Placental epithelial cell (primary cell): Measurements from ENCODE around the gene PRND.

DNA sequence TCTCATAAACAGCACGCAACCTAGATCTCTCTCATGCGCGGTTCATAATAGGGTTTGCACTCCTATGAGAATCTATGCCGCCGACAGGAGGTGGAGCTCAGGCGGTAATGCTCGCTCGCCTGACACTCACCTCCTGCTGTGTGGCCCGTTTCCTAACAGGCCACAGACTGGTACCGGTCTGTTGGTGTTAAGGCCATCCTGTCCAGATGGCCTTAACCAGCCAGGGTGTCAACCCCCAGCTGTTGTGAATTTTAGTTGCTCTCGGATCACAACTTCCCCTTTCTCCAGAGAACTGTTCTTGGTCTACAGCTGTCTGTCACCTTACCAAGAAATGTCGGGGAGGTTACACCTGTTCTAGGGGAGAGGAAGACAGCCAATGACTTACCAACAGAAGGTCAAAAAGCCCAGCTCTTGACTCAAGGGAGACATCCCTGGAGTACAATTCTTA lies 22.9 kb upstream of the DNAAF9 start:
- CAGE, long polyA plus RNA = no peak

- CAGE, long polyA plus RNA = no peak
These were observed 2.5 kb downstream of the ATRN start for GRCh38 chr20:3473043-3474015.

GRCh38 chr20:3479754-3480612 lies 9.2 kb downstream of the ATRN start:
- CAGE, long polyA plus RNA = no peak

GRCh38 chr20:3522953-3523497 lies 52.2 kb downstream of the ATRN start:
- CAGE, long polyA plus RNA = no peak

GRCh38 chr20:3613939-3614608 lies 49.1 kb downstream of the GFRA4 start:
- CAGE, long polyA plus RNA = no peak

DNA sequence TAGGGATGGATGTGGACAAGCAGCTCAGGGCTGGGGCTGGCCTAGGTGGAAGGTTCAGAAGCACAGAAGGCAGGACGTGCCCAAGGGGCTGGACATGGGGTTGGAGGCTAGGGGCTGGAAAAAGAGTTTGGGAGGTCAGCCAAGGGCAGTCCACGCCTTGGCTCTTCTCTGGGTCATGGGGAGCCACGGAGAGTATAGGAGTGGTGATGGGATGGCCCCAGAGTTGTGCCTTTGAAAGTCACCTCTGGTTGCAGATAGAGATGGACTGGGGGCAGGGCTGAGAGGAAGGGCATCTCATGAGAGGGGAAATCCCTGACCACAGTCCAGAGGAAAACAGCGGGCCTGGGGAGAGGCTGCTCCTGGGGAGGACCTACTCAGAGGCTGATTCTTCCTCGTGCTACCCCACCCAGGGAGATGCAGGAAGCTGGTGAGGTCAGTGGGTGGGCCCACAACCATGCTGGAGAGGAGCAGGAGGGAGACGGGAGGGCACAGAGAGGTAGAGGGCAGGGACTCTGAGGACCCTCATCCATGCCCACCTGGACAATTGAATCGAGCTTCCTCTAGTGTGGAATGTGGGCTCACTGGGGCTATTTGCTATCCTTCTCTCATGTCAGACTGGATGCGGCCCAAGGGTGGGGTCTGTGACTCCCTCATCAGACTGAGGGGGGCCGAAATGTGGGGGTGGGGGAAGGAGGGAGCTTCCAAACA lies 2.4 kb upstream of the HSPA12B start:
- CAGE, long polyA plus RNA = no peak

- CAGE, long polyA plus RNA = no peak
These were observed 467 bp upstream of the SPEF1 start for GRCh38 chr20:3781752-3782077.

- CAGE, long polyA plus RNA = no peak
These were observed 8.7 kb upstream of the AP5S1 start for GRCh38 chr20:3811400-3812350.

DNA sequence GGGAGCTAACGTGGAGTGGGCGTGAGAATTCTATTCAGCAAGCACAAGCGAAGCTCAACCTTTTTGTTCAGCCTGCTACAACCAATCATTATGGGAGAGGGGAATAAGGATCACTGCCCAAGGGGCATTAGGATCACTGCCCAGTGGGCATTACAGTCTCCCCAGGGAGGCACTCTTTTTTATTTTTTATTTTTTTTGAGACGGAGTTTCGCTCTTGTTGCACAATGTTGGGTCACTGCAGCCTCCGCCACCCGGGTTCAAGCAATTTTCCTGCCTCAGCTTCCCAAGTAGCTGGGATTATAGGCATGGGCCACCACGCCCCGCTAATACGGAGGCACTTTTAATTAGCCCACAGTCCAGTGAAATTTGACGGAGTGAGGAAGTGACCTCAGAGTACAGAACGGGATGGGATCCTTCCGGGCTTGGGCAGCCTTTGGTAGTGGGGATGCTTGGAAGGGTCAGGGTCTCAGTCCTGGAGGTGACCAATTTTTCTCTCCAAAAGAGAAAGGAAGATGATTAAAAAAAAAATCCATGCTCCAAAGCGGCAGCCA lies 1.1 kb upstream of the PANK2 start:
- CAGE, long polyA plus RNA = no peak

GRCh38 chr20:4018275-4018914 lies 3.0 kb upstream of the RNF24 start:
- CAGE, long polyA plus RNA = no peak

DNA sequence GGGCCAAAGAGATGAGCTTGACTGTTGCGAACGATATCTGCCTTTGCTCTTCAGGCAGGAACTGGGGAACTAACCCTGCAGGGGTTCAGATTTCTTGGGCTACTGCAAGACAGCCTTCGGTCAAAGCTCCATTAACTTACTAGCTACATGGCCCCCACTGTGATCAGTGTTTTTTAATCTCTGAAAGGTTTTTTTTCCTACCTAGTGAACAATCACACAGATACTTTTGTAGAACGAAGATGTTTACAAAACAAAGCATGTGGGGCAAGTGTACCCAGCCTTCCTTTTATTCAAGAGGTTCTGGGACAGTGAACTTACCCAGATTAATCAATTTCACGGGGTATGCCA lies 48.3 kb downstream of the ADRA1D start:
- CAGE, long polyA plus RNA = no peak

DNA sequence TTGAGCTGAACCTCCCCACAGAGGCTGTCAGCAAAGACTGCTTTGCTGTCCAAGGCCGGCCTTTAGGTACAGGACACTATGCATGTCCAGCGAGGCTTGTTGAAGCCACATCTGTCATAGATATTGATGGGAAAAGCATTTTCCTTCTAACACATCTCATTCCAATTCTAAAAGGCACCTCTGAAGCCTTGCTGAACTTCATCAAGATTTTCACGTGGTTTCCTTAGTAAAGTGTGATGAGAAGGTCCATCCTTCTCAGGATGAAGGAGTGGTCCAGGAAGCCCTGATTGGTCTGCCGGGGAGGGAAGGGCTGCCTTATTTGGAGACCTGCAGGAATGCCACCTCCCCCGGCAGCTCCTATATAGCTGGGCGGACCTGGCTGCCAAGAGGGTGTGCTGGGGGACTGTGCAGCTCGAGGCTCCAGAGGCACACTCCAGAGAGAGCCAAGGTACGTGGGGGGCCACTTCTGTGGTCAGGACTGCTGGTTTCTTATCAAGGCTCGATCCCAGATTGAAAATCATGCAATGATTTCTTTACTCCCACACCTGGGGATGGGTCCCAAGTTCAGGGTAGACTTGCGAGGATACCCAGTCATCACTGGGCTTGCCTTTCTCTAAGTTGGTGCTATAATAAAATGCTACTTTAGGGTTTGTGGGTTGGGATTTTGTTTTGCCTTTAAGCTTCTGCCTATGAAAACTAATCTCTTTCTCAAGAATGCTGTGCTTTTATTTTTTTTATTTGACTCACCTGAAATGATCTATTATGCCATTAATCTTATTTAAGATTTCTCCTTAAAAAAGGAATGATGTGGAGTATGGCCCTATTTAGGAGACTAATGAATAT lies at the start of gene PRND:
PRND (plus strand) TSS at position 388 of the 843 bp plus-strand sequence.
- CAGE, long polyA plus RNA = no peak

- CAGE, long polyA plus RNA = no peak
These were observed 44.7 kb downstream of the RASSF2 start for GRCh38 chr20:4778665-4779078.

DNA sequence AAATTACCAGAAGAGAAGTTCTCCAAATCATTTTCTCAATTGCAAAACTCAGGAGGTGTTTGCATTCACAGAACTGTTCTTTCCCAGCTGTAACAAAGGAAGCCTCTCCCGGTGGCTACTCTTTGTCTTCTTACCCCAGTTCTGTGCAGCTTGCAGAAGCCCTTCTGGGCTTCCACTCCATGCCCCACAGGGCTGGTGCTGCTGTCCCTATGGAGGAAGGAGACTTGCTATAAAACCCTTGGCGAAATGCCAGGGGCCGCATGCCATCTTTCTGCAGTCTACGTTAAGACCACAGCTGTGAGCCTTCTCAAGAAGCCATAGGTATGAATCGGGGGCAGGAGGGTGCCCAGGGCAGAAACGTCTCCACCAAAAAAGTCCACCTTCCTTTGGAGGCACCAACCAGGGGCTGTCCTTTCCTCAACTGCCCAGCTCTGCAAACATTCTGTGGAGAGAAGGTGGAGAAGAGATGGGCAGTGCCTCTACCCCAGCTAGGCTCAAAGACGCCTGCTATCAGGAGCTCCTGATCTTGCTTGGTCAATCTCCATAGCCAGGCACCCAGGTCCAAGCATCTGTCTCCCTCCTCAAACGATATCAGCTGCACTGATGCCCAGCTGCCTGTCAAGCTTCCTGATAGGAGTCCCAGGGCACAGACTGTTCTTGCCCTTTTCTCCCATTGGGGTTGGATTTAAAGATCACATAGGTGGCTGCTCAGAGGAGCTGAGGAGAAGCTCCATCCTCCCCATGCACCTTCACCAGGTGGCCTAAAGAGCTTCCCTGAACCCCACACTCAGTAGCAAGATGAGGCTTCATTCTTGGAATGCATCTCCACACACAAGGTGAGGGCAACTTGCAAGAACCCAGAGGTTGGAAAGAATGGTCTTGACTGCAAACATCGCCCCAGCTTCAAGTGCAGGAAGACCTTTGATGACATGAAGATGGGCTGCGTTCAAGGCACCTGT lies 40.8 kb downstream of the RASSF2 start:
- CAGE, long polyA plus RNA = no peak

GRCh38 chr20:4886571-4887174 lies 63.3 kb upstream of the RASSF2 start:
- CAGE, long polyA plus RNA = no peak

- CAGE, long polyA plus RNA = no peak
These were observed 88.8 kb downstream of the SLC23A2 start for GRCh38 chr20:4912505-4912824.

GRCh38 chr20:5529556-5529946 lies 81.3 kb downstream of the GPCPD1 start:
- CAGE, long polyA plus RNA = no peak

- CAGE, long polyA plus RNA = no peak
These were observed 65.3 kb downstream of the GPCPD1 start for GRCh38 chr20:5545149-5546325.

DNA sequence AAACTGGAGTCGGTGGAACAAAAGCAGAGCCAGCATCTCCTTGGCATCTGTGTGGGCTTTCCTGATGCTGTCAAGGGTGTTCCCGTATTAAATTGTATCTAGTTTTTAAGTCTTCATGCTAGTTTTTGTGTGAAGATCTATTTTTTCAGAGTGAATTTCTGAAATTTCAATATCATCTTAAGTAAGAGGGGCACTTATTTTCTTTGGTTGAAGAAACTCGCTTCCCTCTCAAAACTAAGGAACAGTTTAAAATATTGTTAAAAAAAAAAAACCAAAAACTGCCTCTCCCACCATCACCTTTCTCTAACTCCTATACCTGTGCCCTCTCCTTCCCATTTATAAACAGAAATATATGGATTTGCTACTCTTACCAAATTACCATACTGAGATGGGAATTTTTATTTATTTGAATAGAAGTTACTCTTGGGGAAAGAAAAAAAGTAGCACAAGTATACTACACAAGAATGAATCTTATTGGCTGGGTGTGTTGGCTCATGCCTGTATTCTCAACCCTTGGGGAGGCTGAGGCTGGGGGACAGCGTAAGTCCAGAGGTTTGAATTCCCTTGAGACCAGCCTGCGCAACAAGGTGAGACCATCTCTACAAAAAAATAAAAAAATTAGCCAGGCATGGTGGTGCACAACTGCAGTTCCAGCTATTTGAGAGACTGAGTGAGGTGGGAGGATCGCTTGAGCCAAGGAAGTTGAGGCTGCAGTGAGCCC lies 46.6 kb downstream of the GPCPD1 start:
- CAGE, long polyA plus RNA = no peak

GRCh38 chr20:5592894-5593328 lies 17.9 kb downstream of the GPCPD1 start:
- CAGE, long polyA plus RNA = no peak